ENCODE results near the gene WDFY1.

GRCh38 chr2:219852122-219852674 lies 224.8 kb downstream of the SLC4A3 start:
- PRO-cap, result no peak

DNA sequence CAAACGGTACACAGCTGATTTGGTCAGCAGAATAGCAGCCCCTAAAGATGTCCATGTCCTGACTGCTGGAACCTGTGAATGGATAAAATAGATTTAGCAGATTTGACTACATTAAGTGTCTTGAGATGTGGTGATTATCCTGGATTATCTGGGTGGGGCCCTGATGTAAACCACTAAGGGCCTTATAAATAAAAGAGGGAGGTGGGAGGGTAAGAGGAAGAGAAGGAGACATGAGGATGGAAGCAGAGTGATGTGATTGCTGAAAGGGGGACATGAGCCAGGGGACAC lies 637.8 kb downstream of the SLC4A3 start:
- PRO-cap, result no peak

DNA sequence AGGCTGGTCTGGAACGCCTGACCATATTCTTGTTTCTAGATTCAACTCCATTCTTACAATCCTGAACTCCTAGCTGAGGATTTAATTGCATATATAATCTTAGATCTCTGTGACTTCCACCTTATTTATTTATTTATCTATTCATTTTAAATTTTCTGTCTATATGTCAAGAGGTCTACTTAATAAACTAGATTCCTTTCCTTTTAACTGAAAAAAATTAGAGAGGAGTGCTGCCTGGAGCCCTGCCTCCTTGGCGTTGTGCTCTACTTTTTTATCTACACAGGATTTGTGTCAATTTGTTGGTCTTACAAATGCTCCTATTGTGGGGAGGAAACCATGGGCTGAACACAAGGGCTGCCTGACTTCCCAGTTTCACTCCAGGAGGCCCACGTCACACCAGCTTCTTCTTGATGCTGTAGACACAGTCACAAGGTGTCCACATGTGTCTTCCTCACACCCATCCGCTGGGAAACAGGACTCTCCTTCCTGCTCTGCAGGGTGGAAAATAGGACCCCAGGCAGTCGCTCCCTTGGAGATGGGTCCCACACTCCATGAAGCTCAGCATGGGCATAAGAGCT lies 468.3 kb downstream of the EPHA4 start:
- PRO-cap, result no peak

GRCh38 chr2:221433877-221434658 lies 138.0 kb downstream of the EPHA4 start:
- PRO-cap, result no peak

- PRO-cap, result no peak
Observed at GRCh38 chr2:221563690-221564667, 8.1 kb downstream of the EPHA4 start.

DNA sequence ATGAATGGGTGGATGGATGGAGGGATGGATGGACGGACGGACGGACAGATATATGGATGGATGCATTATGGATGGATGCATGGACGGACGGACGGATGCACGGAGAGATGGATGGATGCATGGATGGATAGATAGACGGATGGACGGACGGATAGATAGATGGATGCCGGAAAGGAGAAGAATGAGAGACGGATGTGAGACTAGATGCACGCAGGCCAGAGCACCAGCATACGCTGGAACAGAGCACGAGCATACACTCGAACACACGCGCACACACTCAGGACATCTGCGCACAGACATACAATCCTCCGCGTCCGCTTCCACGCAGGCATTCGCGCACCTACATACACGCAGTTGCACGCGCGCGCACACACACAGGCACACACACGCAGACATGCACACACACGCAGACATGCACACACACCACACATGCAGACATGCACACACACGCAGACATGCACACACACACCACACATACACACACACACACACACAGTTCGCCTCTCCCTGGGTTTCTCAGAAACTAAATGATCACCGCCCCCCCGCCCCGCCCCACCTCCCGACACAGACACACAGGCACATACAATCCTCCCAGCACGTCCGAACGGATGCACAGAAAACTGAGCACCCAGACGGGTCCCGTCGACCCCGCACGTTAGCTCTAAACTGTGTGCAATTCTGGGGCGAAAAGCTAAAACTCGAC lies 1.2 kb downstream of the EPHA4 start:
- PRO-cap, result unidirectional peak, plus-strand start at position 585 of the sequence

DNA sequence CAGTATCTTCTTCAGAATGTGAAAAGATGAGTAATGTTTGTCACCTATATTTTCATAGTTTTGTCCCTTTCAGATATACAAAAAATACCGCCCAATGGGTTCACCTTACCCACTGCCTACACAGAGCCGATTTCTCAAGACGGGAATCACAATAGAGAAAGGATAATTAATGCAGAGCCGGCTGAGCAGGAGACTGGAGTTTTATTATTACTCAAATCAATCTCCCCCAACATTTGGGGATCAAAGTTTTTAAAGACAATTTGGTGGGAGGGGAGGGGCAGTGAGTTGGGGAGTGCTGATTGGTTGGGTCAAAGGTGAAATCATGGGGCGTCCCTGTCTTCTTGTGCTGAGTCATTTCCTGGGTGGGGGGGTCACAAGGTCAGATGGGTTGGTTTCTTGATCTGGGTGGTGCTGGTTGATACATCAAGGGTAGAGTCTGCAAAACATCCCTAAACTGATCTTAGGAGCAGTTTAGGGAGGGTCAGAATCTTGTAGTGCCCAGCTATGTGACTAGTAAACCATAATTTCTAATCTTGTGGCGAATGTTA lies 67.2 kb downstream of the MOGAT1 start:
- PRO-cap, result no peak

DNA sequence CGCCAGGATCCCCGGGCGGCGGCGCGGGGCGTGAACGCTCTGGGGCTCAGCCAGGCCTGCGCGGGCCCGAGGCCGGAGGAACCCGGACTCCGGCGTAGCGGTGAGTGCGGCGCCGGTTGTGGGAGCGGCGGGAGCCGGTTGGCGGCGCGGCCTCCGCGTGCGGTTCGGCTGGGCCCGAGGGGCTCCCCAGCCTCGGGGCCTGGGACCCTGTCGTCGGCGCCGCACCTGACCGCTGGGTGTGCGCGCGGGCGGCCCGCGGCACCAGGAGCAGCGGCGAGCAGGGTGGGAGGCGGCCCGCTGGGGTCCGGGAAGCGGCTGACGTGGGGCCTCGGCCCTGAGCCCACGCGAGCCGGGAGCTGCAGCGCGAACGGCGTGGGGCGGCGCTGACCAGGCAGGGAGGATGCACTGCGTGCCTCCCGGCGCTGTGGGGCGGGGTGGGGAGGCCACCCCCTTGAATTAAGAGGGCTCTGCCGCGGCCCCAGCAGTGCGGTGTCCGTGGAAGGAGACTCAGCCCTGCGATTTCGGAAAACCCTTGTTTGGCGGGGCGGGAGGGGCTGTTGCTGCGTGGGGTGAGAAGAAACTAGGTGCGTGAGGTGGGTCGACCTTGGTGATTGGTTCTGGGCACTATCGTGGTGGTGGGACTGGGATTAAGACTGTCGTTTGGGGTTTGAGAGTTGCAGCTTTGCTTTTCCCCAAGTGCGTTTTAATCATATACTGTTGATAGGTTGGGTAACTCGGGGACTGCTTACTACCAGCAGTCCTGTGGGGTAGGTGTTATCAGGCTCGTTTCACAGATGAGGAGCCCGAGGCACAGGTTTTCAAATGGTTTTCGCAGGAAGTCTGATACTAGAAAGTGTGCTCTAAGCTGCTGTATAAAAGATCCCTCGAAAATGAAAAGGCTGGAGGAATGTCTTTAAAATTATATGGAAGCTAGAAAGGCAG lies 594 bp downstream of the ACSL3 start:
- PRO-cap, result bidirectional peak, plus-strand start at position 264 of the sequence, minus-strand start at position 234 of the sequence

DNA sequence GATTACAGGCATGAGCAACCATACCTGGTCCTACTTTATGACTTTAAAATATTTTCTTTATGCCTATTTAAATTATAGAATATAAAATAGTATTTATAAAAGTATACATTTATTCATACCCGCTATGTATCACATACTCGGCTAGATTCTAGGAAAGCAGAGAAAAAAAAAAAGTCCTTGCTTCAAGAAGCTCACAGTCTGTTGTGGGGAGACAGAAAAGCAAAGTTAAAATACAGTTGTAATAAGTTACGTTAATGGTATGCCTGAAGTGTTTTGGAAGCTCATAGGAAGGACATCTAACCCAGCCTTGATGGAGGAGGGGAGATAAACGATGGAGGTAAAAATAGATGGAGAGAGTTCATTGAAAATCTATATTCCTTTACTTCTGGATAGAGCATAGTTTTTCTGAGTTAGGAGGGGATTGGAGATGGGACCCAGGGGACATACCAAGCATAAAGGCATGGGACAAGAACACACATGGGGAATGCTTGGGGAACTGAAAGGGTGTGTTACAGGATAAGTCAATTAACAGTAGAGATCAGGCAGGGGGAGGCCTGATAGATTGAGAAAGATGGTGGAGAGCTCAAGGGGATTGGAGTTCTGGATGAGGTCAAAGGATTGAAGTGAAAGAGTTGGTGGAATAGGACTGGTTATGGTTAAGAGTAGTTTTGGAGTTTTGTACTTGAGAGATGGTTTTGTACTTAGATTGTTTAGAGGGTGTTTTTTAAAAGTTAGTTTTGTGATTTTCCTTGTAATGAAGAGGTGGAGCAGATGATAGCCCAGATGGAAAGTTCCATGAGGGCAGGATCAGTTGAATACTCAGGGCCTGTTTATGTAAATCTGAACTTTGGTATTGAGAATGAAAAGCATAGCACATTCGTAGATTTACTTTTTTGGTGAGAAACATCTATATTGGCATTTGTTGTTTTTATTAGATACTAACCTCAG lies 16.0 kb downstream of the ACSL3 start:
- PRO-cap, result no peak

- PRO-cap, result no peak
Observed at GRCh38 chr2:222949516-222949888, 88.7 kb downstream of the ACSL3 start.

DNA sequence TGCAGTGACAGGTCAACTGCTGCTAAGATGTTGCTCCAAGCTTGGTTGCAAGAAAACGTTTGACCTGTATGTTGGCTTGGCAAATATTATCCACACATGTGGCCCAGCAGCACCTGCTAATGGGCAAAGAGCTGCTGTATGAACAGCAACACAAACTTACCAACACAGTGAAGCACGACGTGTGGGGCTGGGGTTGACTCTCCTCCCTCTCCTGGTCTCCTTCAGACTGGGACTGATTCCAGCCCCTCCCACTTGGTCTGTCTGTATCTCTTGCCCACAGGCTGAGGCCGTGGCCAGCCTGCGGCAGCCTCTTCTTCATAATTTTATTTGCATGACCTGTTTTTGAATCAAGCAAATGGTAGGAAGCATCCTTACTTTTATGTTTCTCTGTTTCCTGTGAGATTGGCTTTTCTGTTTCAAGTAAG lies 3.9 kb downstream of the KCNE4 start:
- PRO-cap, result no peak

DNA sequence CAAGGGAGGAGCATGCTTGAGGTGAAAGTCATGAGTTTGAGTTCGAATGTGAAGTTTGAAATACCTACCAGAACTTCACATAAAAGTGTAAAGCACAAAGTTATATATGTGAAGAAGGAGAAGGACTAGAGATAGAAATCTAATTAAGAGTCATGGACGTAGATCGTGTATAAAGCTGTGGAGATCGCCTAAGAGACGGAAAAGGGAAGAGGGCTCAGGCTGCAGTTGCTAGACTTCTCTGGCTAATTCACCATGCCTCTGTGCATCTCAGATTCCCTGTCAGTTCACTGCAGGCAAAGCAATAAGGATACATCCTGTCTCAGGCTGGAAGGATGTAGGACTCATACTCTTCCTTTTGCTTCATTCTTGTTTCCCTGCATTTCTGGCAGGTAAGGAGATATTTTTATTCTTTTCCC lies 112.6 kb downstream of the AP1S3 start:
- PRO-cap, result no peak

DNA sequence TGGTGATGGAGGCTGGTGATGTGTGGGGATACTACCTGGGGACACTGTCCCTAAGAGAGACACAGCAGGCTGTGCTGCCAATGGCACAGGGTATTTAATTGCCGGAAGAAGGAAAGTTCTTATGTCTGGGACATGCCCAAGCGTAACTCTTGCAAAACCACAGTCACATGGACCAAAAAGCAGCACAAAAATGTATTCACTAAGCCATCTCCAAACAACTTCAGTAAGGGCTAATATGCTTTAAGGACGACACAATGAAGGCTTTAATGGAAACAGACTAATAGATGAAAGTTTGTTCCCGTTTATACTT lies 49.7 kb upstream of the AP1S3 start:
- PRO-cap, result no peak

GRCh38 chr2:223944714-223945712 lies at the start of gene WDFY1:
Gene WDFY1, minus strand, starts transcription at chr2:223945335.
- PRO-cap, result unidirectional peak, minus-strand start at chr2:223945299

- PRO-cap, result no peak
Observed at GRCh38 chr2:223952379-223953063, 4.7 kb upstream of the MRPL44 start.

GRCh38 chr2:223975108-223975932 lies 18.1 kb downstream of the MRPL44 start:
- PRO-cap, result no peak

- PRO-cap, result no peak
Observed at GRCh38 chr2:223984555-223985158, 27.4 kb downstream of the MRPL44 start.

DNA sequence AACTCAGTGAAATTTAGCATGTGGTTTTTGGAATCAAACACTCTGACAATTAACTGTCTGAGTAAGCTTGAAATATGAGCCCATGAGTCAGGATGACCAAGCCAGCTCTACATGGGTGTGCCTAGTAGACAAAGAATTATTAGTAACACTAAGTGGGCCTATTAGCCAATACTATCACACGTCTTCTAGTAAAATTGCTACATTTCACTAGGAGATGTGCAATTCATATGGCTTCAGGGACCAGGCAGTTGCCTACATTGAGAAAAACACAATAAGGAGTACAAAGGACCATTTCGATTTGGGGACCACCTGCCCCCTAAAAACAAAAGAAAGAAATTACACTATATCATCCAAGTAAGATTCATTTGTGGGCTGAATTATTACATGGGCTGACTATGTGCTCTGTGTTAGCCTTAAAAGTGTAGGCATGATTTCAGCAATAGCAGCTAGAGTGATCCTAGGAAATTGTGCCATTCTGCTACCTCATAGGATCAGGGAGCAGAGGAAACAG lies 47.6 kb upstream of the SERPINE2 start:
- PRO-cap, result no peak

- PRO-cap, result no peak
Observed at GRCh38 chr2:224553939-224554835, 31.0 kb downstream of the CUL3 start.

- PRO-cap, result bidirectional peak, plus-strand start at chr2:224585841, minus-strand start at chr2:224585389; unidirectional peak, plus-strand start at chr2:224585872
Observed at GRCh38 chr2:224585583-224586226, 542 bp upstream of the CUL3 start.

All from progenitor cell of endocrine pancreas (in vitro differentiated cells).